Colon Carcinoma Metastatic in the Lung (tissue), 2 donors: ENCODE data around the gene ELOA.

DNA sequence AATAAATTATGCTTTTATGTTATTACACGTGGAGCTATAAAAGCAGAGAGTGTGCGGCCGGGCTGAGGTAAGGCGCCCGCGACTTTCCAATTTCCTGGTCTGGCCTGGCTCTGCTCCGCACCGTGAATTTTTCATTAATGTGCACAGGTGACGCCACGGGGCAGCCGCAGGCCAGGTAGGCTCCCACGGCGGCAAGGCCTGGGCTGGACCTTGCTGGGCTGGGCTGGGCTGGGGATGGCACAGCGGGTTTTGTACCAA lies 115.0 kb upstream of the WNT4 start:
- PRO-cap, 2 experiments: peak in 1 of 2 experiments; most common plus-strand start position 137 of the sequence (in 1); most common minus-strand start position 86 of the sequence (in 1)

GRCh38 chr1:22285379-22285910 lies 142.5 kb upstream of the WNT4 start:
- PRO-cap, 2 experiments: no peak in any of the 2 experiments

DNA sequence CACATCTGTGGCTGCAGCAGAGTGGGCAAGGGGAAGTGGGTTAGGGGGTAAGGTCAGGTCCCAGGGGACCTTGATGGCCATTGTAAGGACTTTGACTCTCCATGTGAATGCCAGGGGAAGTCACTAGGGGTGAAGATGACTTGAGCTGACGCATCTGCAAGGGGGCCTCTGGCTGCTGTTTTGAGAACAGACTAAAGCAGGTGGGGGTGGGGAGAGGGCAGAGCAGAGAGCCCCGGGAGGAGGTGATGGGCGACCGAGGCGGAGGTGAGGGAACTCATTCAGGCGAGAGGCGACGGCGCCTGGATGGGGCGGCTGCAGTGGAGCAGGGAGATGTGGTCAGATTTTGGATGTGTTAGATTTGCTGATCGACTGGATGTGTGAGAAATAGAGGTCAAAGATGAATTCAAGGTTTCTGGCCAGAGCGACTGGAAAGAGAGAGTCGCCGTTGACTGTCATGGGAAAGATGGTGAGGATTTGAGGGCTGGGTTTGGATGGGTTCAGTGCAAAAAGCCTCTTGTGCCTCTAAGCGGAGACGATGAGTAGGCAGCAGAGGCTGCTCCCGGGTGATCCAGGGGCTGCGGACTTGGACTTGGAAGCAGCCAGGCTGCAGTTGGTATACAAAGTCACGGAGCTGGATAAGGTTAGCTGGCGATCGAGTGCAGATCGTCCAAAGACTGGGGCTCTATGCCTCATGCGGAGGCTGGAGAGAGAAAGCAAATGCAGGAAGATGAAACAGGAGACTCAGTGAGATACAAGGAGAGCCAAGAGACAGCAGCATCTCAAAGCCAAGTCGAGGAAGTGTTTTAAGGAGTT lies 107.8 kb upstream of the ZBTB40 start:
- PRO-cap, 2 experiments: no peak in any of the 2 experiments

DNA sequence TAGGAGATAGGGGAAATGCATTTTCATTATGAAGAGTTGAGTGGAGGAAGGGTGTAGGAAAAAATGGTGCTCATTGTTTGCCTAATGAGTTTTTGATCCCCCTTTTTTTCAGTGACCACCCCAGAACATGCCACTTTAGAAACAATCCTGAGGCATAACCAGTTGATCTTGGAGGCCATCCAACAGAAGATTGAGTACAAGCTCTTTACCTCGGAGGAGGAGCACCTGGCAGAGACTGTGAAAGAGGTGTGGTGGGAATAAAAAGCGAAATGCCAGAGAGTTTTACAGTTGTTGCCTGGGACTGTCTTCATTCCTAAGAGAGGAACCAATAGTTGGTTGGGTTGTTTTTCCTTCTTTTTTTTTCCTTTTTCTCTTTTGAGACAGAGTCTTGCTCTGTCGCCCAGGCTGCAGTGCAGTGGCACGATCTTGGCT lies 54.3 kb upstream of the EPHA8 start:
- PRO-cap, 2 experiments: no peak in any of the 2 experiments

DNA sequence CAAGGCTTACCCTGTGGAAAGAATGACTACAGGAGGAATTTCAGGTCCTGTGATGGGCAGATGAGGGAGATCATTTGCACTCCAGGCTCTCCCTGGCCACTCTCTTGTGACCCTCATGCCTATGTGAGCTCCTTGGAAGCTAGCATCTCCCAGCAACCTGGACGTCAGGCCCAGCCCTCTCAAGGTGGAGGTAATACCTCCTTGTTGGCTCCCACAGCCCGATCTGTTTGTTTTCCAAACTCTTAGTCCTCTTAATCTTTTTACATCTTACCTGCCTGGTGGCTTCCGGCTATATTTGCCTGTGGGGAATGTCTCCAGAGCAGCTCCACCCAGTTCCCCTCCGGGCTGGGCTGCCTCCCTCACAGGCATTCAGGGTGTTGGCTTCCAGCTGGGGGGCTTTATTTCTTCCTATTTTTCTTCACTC lies 7.4 kb upstream of the C1QA start:
- PRO-cap, 2 experiments: no peak in any of the 2 experiments

GRCh38 chr1:22645776-22646508 lies 2.5 kb downstream of the C1QC start:
- PRO-cap, 2 experiments: peak in 2 of 2 experiments; most common minus-strand start chr1:22646120 (in 2)

DNA sequence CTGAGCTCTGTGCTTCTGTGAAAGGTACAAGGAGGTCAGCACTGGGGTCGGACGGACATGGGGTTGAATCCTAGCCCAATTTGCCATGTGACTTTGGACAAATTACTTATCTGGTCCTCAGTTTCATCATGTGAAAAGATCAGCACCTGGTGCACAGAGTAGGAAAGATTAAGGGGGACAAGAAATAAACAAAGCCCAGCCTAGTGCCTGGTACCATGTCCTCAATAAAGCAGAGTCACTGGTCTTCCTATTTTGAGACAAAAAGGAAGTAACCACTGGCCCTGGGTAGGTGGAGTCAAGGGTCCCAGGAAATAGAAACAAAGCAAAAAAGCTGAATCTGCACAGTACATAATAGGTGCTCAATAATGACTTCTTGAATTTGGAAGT lies 2.0 kb upstream of the EPHB2 start:
- PRO-cap, 2 experiments: no peak in any of the 2 experiments

GRCh38 chr1:22780592-22781076 lies 70.0 kb downstream of the EPHB2 start:
- PRO-cap, 2 experiments: no peak in any of the 2 experiments

DNA sequence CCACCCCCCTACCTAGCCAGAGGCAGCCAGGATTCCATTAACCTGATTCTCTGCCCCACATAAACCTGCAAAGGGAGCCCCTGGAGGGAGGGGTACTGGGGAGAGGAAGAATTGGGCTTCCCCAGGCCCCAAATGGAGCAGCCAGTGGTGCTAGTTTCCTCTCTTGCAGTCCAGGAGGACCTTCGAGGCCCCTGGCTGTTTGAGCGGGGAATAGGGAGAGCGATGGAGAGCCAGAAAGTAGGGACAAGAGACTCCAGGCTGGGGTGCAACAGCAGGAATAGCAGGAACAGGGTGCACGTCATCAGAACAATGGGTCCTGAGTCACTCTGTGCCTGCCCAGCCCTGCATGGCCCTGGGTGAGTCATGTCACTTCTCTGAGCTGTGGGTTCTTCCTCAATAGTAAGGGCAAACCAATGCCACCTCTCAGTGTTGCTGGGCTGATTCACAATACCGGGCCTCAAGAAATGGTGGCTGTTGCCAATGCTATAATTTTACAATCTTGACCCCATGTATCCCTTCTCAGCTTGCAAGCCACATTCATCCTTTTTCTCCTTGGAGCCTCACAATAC lies 121.3 kb downstream of the EPHB2 start:
- PRO-cap, 2 experiments: no peak in any of the 2 experiments

GRCh38 chr1:22914059-22915077 lies 58.3 kb downstream of the LACTBL1 start:
- PRO-cap, 2 experiments: no peak in any of the 2 experiments

DNA sequence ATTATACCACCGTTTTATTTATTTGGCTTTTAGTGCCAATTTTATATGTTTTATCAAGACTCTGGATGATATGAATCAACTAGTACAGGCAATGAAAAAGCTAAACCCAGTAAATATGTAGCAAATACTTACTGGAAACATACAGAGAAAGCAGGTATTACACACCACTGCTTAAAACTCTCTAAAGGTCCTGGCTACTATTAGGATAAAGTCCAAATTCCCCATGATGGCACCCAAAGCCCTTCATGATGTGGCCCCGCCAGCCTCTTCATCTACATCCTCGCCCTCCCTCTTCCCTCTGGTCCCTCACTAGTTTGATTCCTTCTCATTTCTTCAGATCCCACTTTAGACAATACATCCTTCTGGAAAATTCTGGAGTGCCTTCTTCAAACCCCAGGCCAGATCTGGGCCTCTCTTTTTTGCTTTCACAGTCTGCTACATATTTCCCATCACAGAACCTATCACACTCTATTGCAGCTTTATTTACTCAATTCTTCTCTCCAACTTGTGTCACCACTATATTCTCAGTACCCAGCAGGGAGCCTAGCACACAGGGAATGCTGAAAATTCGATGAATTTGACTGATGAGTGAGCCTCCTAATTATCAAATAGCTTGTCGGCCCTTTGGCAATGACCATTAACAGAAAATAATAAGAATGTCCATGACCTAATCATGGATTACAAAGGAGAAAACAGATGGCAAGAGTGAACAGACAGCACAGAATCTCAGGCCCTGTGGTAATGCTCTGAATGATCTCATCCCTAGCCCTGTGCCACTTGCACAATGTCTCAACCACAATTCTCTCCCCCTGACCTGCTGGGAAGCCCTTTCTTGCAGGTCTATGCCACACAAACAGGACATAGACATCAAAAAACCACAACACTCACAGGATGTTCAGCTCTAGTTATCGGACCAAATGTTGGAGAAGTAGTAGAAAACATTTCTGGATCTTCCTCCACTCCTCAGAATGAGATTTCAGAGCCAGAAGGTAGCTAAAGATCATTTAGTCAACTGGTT lies 80.7 kb downstream of the KDM1A start:
- PRO-cap, 2 experiments: no peak in any of the 2 experiments

DNA sequence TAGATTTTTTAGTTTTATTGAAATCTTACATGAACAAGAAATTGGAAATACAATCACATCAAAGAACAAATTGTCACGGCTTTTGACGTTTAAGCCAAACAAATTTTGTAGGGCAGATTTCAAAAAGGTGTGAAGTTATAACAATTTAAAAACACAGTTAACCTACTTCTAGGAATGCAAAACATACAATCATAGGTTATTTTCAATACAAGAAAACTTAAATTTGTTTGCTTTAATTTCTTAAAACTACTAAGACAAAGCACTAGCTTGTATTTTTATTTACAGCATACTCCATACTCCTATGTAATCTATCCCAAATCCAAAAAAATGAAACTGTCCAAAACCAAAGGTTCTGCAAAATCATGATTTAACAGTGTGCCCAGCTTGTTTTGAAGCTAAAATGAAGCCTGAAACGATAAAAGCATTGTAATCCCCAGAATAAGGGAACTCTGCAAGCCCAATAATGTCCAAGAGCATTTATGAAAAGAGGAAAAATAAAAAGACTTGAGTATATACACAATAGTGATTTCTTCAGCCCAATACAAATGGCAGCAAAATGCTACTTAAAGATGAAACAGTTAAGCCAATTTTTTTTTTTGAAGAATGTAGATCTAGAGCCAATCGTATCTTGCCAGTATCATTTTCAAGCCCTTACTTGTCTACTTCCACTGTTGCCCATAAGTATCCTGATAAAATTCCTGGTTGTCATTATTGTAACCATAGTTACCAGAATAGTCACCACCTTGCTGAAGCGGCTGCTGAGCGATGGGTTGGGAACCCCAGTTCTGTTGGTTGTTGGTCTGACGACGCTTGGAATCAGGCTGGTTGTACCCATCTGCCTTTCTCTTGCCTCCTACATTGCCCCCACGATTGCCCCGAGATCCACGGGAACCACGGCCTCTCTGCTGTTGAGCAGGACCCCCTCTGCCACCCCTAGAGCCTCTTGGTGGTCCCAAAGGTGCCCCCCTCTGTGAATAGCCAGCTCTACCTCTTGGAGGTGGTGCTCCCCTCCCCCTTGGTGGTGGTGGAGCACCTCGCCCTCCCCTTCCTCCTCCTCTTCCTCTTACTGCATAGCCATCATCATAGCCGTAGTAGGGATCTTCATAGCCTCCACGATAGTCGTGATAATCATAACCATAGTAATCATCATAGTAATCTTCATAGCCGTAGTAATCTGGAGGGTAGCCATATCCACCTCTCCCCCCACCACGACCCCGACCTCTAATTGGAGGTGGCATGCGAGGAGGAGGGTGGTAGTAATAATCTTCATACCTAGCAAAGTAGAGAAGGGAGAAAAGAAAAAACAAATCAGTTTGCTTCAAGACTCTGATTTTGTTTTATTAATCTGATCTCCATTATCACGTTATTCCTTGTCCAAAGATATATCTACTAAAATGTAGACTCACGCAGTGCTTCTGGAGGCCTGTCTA lies 33.8 kb downstream of the HNRNPR start:
- PRO-cap, 2 experiments: no peak in any of the 2 experiments

GRCh38 chr1:23553659-23554061 lies 5.6 kb downstream of the ID3 start:
- PRO-cap, 2 experiments: no peak in any of the 2 experiments

DNA sequence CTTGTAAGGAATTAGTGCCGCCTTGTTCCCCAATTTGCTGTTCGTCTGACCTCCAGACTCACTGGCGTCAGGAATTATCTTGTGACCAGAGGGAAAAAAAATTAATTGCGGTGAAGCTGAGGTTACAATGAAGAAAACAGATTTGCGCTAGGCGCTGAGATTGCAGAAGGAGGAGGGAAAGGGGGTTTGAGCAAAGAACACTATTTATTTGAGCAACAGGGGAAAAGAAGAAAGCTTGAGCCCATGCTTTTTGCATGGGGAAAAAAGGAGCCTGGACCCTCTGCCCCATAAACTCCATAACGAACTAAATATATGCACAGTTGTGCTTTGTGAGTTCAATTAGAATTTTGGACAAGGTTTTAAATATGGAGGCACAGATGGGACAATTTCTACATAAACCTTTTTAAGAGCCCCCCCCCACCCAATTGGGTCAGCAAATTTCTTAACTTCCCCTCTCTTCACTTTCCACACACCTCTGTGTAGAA lies 680 bp upstream of the ID3 start:
- PRO-cap, 2 experiments: no peak in any of the 2 experiments

DNA sequence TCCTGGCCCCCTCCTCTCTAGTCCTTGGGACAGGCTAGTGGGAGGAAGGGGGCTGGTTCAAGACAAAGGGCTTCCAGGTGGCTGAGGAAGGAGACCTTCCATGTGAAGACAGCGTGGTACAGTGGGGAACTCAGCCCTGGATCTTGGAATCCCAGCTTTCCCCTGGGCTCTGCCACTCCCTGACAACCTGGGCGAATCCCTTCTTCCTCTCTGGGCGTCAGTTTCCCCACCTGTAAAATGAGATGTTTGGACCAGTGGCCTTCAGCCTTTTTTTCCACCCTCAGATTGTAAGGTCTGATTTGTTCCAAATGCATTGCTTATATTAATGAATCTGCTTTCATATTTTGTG lies 9.9 kb upstream of the ID3 start:
- PRO-cap, 2 experiments: no peak in any of the 2 experiments

DNA sequence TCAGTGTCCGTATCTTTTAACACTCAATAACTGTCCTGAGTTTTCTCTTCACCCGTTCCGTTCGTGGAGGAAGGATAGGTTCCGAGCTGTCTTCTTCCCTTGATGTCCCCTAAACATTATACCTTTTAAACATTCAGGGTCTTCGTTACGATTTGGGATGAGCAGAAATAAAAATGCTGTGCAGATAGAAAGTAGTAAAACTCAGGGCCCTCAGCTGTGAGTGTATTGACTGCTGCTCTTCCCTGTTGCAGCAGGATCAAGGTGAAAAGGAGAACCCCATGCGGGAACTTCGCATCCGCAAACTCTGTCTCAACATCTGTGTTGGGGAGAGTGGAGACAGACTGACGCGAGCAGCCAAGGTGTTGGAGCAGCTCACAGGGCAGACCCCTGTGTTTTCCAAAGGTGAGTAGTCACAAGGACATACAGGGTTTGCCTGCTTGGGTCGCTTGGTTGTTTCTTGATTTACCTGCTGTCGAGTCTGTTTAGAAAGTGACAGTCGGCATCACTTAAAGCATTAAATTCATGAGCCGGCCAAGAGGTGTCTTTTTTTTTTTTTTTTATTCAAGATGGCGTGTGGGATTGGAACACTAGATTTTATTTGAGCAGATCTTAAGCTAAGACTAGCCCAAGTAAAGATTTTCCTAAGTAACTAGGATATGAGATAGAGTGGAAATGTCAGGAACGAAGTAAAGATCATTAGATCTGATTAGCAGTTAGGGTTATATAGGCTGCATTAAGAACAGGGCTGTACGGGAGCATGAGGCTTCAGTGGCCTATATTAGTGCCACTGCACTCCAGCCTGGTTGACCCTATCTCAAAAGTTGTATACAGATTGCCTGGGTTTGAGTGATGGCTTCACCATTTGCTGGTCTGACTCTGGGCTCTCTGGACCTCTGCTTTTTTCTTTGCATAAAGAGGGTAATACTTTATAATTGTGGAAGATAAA lies 1.0 kb downstream of the RPL11 start:
- PRO-cap, 2 experiments: no peak in any of the 2 experiments

GRCh38 chr1:23731299-23731793 lies 11.9 kb upstream of the ELOA start:
- PRO-cap, 2 experiments: no peak in any of the 2 experiments

DNA sequence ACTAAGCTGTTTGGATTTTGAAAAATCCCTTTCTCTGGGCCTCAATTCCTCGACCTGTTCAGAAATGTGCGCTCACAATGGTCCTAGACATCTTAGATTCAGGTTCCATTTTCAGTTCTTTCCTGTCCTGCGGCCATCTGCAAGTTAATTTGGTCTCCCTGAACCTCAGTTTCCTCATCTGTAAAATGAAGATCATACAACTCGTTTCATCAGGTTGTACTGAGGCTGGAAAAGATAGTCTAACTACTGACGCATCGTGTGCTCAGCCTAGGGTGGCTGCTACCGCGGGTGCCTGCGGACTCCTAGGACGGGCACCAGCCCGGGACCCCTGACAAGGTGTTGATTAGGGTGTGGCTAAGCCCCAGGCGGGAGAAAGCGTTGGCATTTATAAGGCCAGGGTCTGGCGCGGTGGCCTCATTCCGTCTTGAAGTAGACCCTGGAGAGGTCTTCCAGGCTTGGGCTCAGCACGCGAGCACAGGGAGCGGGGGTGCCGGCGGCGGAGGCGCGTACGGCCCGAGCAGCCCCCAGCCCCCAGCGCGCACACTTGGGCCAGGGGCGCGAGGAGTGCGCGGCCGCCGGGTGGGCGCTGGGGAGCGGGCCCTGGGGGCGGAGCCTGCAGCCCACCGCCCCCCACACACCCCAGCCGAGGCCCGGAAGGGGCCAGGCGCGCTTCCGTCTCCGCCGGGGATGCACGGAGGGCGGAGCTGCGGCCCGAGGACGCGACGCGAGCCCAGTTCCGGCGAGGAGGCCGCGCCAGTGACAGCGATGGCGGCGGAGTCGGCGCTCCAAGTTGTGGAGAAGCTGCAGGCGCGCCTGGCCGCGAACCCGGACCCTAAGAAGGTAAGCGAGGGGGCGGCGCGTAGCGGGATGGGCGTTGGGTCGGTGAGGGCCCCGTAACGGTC lies at the start of gene ELOA:
Gene ELOA, plus strand, starts transcription at position 733 of the 902 bp plus-strand sequence.
- PRO-cap, 2 experiments: peak in 2 of 2 experiments; most common plus-strand start position 733 of the sequence (in 2); most common minus-strand start position 668 of the sequence (in 1)

GRCh38 chr1:23758873-23760300 lies 16.1 kb downstream of the ELOA start:
- PRO-cap, 2 experiments: no peak in any of the 2 experiments

GRCh38 chr1:23800361-23800623 lies 262 bp downstream of the GALE start:
- PRO-cap, 2 experiments: no peak in any of the 2 experiments